ENCODE measurements around the genes RAB3IL1, ASRGL1 and SCGB1A1.

DNA sequence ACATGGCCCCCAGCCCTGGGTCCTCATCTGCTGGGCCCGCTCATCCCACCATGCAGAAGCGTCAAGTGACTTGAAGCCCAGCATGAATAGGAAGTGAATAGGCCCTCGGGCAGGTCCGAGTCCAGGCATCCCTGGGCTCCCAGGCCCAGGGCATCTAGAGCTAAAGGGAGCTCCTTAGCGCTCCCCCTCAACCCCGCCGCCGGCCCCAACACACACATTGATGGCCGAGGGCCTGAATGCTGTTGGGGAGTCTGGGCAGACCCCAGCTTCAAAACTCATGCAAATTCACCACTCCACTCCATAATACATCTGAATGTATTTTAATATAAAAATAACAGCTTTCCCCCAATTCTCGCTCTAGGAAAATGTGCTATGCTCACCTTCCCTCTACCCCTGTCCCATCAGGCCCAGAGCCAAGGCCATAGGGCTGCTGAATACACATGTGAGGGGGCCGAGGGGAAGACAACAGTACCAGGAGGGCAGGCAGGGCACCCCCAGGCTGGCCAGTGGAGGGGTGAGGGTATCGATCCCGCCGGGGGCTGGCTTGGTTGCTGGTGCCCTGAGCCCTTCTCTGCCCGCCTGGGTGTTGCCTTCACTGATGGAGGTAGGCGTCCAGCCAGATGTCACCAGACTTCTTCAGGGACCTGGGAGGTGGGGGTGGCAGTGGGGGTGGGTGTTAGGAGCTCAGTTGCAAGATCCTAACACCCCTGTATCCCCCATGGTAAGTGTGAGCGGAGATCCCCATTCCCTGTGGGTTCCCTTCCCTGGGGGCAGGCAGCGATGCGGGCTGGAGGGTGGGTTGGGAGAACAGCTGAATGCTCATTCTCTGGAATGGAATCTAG is 17.9 kb downstream of the FADS3 start:
- PRO-cap = no peak

GRCh38 chr11:61887961-61888362 is 3.4 kb downstream of the FADS3 start:
- PRO-cap = bidirectional peak, plus-strand start at chr11:61888246, minus-strand start at chr11:61888091; unidirectional peak, plus-strand start at chr11:61888246

- PRO-cap = no peak
Observed at GRCh38 chr11:61898052-61898503, 6.7 kb upstream of the FADS3 start.

DNA sequence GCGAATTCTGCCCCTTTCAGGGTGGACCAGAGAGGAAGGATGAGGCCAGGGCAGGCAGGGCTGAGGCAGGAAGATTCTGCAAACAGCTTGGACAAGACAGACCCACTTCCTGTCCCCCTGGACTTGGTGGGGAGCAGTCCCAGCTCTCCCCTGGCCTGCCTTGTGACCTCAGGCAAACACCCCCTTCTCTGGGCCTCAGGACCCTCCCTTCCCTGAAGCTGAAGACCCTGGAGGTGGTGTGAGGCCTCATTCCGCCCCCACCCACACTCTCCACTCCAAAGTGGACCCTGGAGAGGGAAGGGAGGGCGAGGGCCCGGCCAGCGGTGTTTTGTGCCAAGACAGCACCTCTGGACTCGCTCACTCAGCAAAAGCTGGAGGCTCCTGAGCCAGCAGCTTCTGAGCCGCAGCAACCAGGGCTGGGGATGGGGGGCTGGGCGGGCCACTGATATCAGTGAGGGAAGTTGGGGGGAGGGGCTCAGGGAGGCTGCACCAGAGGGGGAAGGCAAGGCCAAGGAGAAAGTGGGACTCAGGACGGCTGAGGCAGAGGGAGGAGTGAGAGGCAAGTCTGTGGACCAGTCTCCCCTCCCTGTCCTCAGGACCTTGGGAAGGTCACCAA is 8.5 kb downstream of the RAB3IL1 start:
- PRO-cap = no peak

DNA sequence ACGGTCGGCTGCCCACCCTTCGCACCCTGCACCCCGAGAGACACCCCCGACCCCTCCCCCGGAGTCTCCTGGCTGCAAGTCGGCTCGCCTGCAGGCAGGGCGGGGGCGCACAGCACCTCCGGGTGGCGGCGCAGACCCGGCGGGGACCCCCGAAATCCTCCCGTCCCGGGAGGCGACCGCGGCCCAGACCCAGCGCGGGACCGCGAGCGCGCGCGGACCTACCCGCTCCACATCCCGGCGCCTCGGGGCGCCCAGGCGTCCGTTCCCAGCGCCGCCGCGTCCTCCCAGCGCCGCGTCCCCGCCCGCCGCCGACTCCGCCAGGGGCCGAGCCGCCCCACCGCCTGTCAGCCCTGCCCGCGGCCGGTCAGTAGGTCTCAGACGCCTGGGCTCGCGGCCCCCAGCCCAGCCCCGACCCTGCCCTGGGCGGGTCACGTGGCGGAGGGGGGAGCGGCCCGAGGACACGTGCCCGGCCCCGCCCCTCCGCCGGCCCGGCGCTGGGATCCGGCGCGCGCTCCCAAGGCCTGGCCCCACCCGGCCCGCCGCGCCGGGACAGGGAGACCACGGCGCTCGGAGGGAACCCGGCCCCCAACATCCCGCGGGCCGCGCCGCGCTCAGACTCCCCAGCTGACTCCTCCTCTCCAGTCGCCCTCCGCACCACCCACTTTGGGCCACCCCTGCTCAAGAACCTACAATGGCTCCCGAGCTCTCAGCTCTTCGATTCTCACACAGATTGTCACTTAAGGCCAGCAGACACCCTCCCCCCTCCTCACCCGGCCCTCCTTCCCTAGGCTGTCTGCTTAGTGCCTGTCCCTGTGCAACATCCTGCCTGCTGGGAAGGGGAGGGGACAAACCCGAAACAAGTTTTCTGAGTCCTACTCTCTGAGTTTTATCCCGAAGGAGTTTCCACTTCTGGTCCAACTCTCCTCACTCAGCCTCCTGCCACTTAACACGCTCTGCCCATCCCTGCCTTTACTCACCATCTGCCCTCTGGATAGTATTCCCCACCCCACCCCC is at the start of gene RAB3IL1:
RAB3IL1 (minus strand) TSS at position 432 of the 1,014 bp plus-strand sequence.
- PRO-cap = bidirectional peak, plus-strand start at position 530 of the sequence, minus-strand start at position 362 of the sequence

GRCh38 chr11:61961237-61962080 is 6.0 kb downstream of the FTH1 start:
- PRO-cap = no peak

- PRO-cap = no peak
Observed at GRCh38 chr11:62013583-62013998, 46.2 kb upstream of the FTH1 start.

GRCh38 chr11:62033625-62034081 is 66.2 kb upstream of the FTH1 start:
- PRO-cap = no peak

GRCh38 chr11:62112541-62112975 is 11.3 kb upstream of the INCENP start:
- PRO-cap = no peak

DNA sequence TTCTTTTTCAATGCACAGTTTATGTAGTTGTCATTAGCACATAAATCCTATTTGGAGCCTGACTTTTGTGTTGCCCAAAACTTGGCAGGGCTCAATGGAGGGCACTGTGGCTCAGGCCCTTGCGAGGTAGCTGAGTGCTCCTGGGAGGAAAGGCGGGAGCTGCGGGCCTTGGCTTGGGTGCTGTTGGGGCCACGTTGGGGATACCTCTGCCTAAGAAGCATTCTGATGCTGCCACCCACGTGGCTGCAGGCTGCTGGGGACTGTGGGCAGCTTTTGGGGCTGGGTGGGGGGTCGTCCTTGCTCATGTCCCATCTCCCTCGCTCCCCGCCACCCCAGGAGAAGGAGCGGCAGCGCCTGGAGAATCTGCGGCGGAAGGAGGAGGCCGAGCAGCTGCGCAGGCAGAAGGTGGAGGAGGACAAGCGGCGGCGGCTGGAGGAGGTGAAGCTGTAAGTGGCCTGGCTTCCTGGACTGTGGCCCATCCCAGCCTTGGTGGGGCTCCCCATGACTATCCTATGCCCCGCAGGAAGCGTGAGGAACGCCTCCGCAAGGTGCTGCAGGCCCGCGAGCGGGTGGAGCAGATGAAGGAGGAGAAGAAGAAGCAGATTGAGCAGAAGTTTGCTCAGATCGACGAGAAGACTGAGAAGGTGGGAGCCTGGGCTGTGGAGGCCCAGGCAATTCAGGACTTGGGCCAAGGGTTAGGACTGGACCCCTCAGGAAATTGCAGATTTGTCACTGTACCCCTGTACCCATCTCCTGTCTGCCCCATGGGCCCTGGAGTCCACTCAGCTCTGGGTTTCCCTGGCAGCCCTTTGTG is 21.0 kb downstream of the INCENP start:
- PRO-cap = no peak

DNA sequence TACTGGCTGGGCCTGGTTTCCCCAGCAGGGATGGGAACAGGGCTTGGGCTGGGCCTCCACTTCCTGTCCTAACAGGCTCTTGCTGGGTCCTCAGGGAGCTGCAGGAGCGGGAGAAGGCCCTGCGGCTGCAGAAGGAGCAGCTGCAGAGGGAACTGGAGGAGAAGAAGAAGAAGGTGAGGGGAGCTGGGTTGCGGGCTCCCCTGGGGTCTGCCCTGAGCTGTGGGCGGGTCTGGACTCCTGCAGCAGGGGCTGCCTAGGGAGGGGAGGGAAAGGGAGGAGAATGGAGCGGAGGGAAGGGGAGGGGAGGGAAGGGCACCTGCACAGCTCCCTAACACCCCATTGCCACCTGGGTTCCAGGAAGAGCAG is 24.6 kb downstream of the INCENP start:
- PRO-cap = no peak

DNA sequence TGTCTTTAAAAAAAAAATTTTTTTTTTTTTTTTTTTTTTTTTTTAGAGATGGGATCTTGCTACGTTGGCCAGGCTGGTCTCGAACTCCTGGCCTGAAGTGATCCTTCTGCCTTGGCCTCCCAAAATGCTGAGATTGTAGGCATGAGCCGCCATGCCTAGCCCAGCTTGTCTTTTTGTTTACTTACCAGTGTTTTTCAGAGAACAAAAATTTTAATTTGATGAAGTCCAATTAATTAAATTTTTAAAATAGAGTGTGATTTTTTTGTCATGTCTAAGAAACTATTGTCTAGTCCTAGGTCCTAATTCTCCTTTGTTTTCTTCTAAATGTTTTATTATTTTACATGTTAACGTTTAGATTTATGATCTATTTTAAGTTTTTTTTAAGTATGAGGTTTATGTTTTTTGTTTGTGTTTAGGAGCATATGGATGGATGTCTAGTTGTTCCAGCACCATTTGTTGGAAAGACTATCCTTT is 29.9 kb downstream of the INCENP start:
- PRO-cap = no peak

GRCh38 chr11:62337019-62338225 is at the start of gene ASRGL1:
Gene ASRGL1, plus strand, starts transcription at chr11:62337448.
- PRO-cap = unidirectional peak, plus-strand start at chr11:62337483

- PRO-cap = no peak
Observed at GRCh38 chr11:62399067-62399492, 19.8 kb upstream of the SCGB1A1 start.

GRCh38 chr11:62418912-62419244 is at the start of gene SCGB1A1:
Gene SCGB1A1, plus strand, starts transcription at chr11:62419033.
- PRO-cap = no peak

- PRO-cap = no peak
Observed at GRCh38 chr11:62501412-62501919, 45.1 kb downstream of the AHNAK start.

DNA sequence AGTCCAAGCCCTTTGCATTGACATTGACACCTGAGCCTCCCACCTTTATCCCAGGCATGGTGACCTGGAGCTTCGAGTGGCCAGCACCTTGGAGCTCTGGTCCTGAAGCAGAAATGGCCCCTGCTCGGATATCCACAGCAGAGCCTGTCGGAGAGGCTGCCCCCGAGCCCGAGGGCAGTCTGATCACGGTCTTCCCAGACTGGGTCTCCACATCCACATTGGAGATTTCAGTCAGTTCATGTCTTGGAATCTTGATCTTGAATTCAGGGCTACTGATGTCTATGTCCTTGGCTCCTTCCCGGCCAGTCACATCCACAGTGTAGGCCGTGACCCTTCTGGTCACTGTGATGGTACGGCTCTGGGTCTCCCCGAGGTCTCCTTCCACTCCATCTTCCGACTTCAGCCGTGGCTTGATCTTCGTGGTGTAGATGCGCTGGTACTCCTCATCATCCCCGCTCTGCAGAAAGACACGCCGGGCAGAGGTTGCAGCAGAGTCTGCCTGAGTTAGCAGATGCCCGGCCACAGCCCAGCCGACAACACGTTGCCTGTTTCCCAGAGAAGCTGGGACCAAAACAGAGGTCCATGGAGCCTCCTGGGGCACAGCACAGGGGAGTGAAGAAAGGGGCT is 12.9 kb downstream of the AHNAK start:
- PRO-cap = no peak

DNA sequence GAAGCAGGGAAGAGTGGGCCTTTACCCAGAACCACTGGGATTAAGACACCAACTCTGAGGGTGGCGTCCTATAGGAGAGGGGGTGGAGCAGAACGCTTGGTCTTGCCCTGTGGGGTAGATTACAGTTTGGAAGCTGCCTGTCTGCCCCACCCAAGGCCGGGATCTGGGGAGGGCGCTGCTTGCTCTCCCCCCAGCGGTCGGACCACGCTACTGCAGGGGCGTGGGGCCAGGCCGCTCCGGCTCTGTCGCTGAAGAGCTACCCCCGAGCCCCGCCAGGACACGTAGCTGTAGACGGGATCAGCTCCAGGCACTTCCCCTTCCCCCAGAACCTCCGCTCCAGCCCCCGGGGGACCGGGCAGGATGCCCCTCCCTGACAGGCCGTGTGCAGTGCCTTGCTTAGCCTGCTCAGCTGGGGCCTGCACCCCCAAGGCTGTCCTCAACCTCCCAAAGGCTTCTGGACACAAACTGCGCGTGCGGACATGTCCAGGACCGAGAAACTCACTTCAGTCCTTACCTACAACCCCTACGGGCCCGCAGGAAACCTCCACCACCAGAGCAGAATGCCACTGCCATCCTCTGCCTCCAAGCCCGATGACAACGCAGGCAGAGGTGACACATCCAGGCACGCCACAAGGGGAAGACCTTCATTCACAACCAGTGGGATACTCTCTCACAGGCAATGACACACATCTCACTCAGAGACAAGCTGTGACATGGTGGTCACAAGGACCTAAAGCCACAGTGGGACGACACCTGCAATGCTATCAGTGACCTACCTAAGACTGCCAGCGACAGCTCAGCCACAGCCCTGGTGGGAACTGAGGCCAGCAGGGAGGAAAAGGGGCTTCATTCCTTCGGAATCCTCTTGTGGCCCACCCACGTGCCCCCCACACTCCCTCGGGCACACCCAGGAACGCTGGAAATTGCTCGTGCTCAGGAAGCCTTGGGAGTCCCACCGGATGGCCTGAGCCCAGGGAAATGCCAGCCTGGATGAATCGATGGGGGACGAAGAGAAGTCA is 3.5 kb downstream of the AHNAK start:
- PRO-cap = no peak

DNA sequence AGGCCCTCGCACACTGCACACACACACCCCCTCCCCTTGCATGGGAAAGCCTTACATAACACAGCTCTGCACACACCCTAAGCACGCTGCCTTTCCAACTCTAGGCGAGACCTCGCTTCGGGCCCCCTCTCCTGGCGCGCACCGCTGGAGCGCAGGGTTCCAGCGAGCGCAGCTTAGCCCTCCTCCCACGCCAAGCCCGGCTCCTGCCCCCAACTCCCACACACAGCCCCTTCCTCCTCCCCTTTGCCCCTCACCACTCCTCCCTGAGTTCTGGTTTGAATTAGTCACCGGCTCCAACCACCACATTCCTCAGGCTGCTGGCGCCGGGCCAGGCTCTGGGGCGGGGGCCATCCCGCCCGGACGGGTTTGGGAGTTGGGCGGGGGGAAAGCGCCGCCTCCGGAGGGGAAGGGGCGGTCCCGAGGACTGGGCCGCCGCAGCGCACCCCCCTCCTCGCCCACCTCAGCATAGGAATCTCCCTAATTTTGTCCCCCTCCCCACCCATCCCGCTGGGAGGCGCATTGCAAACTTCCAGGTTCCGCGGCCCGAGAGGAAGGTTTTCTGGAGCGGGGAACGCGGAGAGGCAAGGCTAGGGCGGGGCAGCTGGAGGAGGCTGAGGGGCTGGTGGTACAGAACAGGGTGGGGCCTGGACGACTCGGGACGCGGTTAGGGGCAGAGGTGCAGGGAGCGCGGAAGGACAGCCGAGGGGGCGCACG is 959 bp downstream of the AHNAK start:
- PRO-cap = no peak

GRCh38 chr11:62547005-62547777 is 585 bp upstream of the AHNAK start:
- PRO-cap = unidirectional peak, minus-strand start at chr11:62547319